Measurements from ENCODE around the genes EMCN, BDH2 and ARHGEF38.

DNA sequence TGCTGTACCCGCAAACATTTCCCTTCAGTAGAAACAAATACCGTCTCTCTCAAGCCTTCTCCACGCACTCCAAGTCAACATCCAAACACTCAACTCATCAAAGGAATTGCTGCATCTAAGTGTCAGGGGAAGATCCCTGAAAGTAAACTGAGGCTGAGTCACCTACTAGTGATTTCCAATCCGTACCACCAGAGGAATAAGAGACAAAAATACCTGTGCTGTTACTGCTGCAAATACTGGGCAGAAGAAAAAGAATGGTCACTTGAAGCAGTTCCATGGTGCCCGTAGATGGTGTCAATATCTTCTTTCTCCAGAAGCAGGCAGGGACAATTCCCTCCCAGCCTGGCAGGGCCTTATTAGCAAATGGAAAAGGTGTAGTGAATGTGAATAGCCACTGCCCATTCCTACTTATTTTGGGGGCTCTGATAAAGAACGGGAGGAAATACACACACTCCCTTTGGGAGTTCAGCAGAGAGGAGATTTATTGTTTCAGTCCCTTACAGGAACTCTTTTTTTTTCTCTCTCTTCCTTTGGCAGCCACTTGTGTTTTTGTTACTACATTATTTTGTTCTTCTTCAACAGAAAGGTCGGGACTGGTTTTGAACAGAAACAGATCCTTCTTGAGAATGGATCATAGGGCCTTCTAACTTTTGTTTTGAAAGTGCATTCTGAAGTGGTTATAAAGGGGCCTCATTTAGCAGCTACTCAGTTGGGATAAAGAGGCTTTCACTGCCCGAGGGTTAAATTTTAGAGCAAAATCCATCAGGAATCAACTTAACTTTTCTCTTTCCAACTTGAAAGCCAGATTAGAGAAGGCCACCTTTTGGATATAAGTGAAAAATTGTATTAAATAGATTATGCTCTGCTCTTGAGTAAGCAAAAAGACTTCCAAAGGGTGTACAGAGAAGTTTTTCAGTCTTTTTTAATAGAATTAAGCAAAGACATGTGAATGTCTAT lies at the start of gene EMCN:
TSS of gene EMCN (minus strand) at position 385 of the 957 bp plus-strand sequence.
- PRO-cap = bidirectional peak, plus-strand start at position 449 of the sequence, minus-strand start at position 299 of the sequence; bidirectional peak, plus-strand start at position 708 of the sequence, minus-strand start at position 476 of the sequence

GRCh38 chr4:100519244-100519523 lies 1.4 kb upstream of the EMCN start:
- PRO-cap = no peak

GRCh38 chr4:101191581-101192067 lies 155.7 kb downstream of the PPP3CA start:
- PRO-cap = no peak

DNA sequence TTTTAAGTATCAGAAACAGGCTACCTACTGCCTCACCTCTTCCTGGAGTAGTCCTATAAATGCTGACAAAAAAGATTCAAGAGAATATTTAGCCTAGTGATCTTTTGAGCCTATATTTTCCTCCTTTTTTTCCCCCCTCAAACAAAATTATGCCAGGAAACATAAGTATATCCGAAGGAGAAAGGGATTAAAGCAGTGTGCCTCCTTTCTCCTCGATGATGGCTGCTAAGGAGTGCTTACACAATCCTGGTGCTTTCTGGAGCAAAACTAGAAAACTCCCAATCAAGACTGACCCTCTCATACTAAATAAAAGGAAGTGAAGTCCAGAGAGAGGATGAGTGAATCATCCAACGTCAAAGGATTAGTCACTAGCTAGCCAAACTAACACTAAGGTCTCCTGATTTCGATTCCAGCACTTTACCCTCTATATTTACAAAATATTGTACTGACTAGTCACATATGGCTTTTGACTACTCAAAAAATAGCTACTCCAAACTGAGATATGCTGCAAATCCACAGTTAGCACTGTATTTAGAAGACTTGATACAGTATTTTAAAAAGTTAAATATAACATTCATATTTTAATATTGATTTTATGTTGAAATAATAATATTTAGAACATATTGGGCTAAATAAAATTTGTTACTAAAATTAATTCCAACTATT lies 146.7 kb downstream of the PPP3CA start:
- PRO-cap = no peak

- PRO-cap = no peak
Observed at GRCh38 chr4:101230688-101230995, 116.7 kb downstream of the PPP3CA start.

- PRO-cap = no peak
Observed at GRCh38 chr4:101327777-101328324, 19.5 kb downstream of the PPP3CA start.

GRCh38 chr4:101345607-101346455 lies 1.5 kb downstream of the PPP3CA start:
- PRO-cap = bidirectional peak, plus-strand start at chr4:101346238, minus-strand start at chr4:101346081

DNA sequence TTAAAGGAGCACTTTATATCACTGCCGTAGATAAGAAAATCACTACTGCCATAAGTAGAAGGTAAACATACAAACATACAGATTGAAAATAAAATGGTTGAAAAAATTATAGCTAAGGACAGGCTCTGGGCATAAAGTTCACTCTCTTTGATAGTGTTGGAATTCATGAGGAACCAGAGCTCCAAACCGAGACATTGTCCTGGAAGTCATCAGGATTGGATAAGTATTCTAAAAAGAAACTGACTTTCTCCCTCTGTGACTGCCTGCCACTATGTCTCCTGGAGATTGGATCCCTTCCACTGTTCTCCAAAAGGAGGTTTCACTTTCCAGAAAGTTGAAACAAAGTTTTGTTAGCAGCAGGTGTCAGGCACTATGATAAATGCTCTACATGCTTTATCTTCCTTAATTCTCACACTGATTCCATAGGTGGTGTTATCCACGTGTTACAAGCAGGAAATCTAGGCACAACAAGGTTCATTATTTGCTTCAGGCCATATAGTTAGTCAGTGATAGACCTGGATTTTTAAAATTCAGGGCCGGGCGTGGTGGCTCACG lies 16.8 kb downstream of the BANK1 start:
- PRO-cap = no peak

DNA sequence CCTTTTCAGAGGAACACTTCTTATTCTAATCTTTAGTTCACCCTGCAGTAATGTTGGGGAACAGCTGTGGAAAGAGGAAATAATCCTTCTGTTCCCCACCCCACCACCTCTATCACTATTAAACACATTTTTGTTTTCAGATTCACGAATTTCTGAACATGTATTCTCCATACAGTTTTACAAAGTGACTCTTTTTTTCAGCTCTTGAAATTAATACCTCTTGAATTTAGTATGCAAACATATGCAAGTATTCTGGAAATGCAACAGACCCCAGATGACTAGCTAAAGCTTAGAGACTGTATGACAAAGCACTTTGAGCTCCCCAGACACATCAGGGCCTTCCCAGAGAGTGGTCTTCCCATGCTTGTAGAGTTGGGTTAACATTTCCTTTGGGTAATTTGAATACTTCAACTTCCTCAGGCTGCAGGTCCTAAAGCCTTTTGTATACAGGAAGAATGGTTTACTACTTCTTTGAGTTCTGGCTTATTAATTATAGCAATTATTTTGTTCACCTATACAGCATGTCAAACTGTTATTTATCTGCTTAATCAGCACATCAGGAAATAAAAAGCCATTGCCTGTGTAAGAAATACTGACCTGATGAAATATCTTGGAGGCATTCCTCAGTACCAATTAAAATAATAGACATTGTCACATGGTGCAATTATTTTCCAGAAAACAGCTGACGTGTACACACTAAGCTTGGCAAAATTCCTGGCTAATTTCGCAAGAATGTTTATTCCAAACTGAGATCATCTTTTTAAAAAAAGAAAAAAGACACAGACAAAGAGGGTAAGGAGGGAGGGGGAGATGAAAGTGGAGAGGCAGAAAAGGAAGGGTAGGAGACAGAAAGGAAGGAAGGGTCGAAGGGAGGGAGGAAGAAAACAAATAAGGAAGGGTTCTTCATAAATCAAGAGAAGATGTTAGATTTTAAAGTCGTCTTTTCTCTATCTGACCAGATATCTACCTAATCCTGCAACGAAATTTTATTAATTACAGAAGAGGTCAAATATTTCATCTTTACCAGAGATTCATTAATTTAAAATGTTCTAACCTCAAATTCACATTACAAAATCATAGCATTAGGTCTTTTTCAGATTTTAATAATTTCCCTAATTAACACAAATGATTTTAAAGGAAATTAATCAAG lies 62.0 kb upstream of the NFKB1 start:
- PRO-cap = no peak

- PRO-cap = no peak
Observed at GRCh38 chr4:102556528-102557290, 55.5 kb downstream of the NFKB1 start.

GRCh38 chr4:102598461-102599013 lies 97.4 kb downstream of the NFKB1 start:
- PRO-cap = no peak

DNA sequence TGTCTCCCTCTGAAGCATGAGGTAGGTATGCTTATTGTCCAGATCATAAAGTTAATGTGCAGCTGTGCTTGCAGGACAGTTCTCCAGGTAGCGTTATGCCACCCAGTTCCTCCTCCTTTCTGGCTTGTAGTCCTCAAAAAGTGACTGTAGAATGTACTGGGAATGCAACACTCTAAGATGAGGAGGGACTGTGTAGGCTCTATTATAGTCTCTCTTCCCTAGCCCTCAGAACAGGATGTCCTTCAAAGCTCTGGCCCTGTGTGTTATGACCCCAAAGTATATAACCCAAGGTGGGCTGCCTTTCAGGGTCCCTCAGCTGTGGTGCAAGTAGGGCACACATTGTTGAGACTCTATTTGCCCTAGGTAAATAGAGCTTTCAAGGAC lies 20.8 kb upstream of the MANBA start:
- PRO-cap = no peak

GRCh38 chr4:102819268-102820129 lies 7.9 kb downstream of the UBE2D3 start:
- PRO-cap = no peak

- PRO-cap = bidirectional peak, plus-strand start at chr4:102828572, minus-strand start at chr4:102828357
Observed at GRCh38 chr4:102828544-102828661, 1.1 kb upstream of the UBE2D3 start.

- PRO-cap = bidirectional peak, plus-strand start at chr4:102868592, minus-strand start at chr4:102868318; bidirectional peak, plus-strand start at chr4:102869041, minus-strand start at chr4:102868782
Observed at GRCh38 chr4:102868567-102868934, 241 bp upstream of the CISD2 start.

- PRO-cap = no peak
Observed at GRCh38 chr4:102869861-102870237, 1.1 kb downstream of the CISD2 start.

GRCh38 chr4:102878344-102879251 lies 9.8 kb downstream of the CISD2 start:
- PRO-cap = no peak

DNA sequence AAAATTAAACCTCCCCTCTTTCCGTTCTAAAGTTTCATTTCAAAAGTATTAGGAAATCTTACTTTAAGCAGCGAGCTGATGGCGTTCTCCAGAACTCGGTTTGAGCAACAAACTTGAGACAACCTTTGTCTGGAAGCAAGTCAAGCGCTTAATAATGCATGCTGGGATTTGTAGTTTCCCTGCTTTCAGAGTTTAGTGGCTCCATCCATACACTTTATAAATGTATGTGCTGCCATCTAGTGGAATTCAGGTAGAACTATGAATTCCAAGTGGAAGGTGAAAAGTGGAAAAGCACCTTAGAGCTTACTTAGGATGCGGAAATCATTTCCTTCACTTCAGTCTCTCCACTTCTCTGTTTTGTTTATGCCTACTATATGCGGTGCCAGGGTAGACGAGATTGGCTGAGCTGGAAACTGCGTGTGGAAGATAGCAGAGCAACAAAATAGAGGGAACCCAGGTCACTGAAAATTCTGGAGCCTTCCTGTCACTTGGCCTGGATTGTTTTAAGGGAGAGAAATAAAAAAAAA lies at the start of gene BDH2:
TSS of gene BDH2 (minus strand) at position 114 of the 527 bp plus-strand sequence.
- PRO-cap = bidirectional peak, plus-strand start at position 361 of the sequence, minus-strand start at position 109 of the sequence

GRCh38 chr4:103256025-103256450 lies 57.9 kb upstream of the CENPE start:
- PRO-cap = no peak

- PRO-cap = no peak
Observed at GRCh38 chr4:105552206-105553281, at the start of gene ARHGEF38. Gene ARHGEF38 (plus strand): TSS chr4:105552620.